Measurements from ENCODE around the genes FARSA and CALR.

DNA sequence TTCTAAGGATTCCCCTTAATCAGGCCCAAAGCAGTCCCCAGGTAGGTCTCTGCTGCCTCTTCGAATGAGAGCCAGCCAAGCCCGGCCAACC is 2.3 kb downstream of the TNPO2 start:
- RRBS: no CpG with 5 or more reads among the region's 2 CpGs

GRCh38 chr19:12730474-12731494 is 3.7 kb downstream of the TRIR start:
- RRBS: 100% methylated on average over 4 of the region's 31 CpGs

- RRBS: 7% methylated on average over 24 of the region's 55 CpGs
Observed at GRCh38 chr19:12757466-12758163, 6.0 kb downstream of the BEST2 start.

GRCh38 chr19:12769514-12770161 is 5.7 kb downstream of the HOOK2 start:
- RRBS: 98% methylated on average over 16 of the region's 43 CpGs

- RRBS: 6% methylated on average over 4 of the region's 14 CpGs
Observed at GRCh38 chr19:12836337-12836669, 1.9 kb upstream of the RTBDN start.

DNA sequence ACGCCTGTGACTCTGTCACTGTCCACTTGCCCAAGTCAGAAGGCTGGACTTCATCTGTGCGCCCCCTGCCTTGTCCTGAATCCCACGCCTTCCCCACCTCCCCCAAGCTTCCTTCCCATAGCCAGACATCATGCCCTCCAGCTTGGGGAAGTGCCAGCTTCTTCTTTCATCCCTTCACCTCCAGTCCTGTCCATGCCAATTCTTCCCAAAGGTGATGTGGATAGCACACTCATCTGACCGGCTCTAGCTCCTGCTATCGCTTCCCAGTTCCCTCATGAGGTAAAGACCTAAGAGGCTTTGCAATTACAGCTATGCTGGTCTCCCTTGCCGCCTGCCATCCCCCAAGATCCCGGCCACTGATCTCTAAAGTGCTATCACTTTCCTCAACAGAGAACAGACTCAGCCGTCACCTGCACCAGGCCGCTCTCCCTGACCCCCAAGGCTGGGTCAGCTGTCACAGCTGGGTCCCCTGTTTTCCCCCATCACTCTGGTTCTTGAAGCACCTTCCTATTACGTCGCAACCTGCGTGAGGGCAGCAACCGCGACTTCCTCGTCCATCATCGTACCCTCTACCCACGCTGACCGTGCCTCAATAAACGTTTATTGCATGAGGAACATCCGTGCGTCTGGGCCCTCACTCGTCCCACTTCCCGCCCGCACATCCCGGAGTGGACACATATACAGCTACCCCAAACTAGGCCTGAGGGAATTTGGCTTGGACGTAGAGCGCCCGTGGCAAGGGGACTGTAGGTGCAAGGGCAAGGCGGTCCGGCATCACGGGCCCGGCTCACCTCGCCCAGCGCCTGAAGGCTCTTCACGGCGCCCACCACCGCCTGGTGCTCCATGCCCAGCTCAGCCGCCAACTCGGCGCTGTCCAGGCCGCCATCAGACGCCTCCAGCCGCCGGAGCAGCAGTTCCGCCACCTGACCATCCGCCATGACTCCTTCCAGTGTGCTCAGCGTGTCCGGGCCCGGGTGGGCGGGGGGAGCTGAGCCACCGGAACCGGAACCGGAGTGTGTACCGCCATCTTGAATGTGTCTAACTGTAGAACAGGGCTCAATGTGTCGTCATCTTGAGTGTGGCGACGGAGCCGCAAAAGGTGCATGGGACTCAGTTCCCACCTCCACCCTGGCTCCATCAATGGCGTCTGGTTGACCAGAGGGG is at the start of gene FARSA:
FARSA (minus strand) TSS at position 953 of the 1,164 bp plus-strand sequence.
- RRBS: under 1% methylated on average over 13 of the region's 59 CpGs

DNA sequence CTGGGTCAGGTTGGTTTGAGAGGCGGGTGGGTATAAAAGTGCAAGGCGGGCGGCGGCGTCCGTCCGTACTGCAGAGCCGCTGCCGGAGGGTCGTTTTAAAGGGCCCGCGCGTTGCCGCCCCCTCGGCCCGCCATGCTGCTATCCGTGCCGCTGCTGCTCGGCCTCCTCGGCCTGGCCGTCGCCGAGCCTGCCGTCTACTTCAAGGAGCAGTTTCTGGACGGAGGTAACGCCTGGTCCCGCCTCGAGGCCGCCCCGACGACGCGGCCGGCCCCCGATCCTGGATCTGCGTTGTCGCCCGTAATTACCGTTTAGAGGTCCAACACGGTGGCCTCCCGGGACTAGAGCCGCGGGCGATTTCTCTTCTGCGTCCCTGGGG is at the start of gene CALR:
CALR (plus strand) TSS at position 62 of the 376 bp plus-strand sequence.
- RRBS: under 1% methylated on average over 8 of the region's 45 CpGs

- RRBS: 0% methylated on average over 17 of the region's 107 CpGs
Observed at GRCh38 chr19:12995731-12996545, 663 bp downstream of the NFIX start.

GRCh38 chr19:13019791-13020386 is 24.6 kb downstream of the NFIX start:
- RRBS: no CpG with 5 or more reads among the region's 8 CpGs

DNA sequence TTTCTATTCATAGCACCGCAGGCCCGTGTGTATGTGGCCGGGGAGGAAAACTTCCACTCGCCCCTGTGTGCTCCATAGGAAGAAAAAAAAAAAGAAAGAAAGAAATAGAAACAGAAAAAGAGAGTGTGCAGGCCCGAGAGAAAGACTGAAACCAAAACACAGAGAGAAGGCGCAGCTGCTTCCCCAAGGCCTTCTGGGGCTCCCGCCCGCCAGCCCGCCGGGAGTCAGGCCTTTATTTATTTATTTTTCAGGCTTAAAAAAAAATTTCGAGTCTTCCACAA is 27.2 kb downstream of the NFIX start:
- RRBS: no CpG with 5 or more reads among the region's 11 CpGs

DNA sequence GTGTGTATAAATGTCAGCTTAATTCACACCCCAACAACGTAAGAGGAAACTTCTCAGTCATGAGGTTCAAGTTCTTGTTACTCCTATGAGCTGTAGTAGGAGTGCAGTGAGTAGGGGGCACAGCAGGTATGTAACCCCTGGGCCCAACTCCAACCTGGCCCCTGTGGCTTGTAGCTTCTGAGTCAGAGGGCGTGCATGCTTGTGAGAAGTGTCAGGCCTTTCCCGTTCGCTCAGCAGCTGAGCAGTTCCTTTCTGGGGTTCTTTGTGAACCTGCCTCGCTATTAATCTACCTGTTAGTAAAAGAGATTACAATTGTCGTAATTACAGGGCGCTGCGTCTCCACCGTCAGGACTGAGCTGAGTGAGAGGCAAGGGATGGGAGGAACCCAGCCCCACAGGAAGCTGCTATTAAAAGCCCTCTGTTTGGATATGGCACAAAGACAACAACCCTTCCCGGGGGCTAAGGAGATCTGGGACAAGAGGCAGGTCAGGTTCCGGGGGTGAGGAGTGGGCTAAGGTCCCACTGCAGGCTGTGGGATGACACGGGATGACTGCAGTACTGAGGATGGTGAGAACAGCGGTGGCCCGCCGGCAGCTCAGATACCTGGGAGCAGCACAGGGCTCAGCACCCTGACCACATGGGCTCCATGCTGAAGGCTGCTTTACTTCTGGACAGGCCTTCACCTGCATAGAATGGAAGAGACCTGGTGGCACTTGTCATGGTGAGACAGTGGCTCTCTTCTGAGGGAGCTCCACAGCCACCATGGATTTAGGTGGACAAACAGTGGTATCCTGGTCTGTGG is 49.4 kb downstream of the NFIX start:
- RRBS: 85% methylated on average over 4 of the region's 15 CpGs

GRCh38 chr19:13056010-13056762 is 46.5 kb downstream of the LYL1 start:
- RRBS: no CpG with 5 or more reads among the region's 20 CpGs

DNA sequence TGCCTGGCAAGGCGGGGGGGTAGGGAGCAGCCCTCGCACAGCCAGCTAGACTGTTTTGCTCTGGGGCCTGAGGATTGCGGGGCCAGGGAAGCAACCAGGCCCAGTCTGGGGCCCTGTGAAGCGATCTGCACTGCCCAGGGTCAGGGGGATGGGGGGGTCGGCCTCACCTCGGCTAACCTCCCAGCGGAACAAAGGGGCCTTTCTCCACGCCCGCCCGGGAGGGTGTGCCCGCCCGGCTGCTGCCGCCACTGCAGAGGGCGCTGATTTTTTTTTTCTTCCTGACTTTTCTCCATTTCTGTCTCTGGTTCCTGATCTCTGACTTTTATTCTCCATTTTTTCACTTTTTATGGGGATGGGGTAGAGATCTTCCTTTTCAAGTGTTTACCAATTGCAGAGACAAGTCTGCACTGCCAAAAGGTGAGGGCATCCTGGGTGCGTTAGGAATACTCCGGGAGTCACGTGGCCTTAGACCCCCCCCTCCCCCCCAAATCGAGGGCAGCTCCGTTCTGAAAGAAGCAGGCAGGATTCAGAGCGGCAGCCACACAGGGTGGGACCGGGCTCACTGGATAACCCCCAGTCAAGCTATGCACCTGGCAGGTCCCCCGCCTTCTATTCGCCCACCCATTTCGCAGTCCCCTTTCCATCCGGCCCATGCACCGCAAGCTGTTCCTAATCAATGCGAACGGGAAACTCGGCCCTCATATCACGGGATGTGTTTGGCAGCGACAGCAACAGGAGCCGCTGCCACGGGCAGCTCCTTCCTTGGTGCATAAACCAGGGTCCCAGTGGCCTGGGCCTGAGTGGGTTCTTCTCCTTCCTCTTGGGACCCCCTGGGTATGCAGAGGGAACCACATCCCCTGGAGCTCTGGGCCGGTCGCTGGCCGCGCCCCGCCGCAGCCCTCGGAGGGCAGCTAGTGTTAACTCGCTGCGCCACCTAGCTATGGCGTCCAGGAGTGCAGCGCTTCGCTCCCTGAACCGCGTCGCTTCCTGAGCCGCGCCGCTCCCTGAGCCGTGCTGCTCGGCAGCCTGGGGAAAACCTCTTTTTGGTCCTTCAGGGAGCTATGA is 41.7 kb downstream of the LYL1 start:
- RRBS: 5% methylated on average over 7 of the region's 53 CpGs

DNA sequence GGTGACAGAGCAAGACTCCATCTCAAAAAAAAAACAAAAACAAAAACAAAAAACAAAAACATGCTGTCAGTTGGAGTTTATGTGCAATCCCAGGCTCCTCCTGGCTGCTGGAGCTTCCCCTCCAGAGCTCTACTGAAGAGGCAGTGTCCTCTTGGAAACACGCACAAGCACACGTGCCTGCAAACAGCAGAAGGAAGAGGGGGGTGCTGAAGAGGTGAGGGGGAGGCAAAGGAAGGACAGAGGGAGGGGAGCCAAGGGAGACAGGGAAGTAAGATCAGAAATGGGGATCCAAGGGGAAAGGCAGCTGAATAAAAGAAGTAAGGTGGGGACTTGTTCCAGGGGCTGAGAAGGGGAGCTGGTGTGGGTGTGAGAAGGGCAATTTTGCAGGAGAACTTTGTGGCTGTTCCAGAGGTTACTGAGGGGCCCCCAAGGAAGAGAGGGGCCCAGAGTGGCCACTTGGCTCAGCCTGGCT is 34.5 kb downstream of the LYL1 start:
- RRBS: no CpG with 5 or more reads among the region's 2 CpGs

DNA sequence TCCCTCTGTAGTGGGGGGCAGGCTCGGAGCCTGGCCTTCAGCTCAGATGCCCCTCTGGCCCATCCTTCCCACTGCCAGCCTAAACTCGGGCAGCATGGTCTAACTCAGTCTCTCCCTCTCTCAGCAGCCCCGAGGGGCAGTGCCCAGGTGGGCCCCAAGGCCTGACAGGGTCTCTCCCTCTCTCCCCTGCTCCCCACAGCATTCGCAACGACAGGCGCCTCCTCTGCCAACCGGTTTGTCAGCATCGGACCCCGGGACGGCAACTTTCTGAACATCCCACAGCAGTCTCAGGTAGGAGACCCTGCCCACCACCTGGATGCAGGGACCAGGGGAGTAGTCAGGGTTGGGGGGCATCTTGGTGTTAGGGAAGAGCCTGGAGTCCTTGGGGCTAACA is 12.6 kb downstream of the LYL1 start:
- RRBS: no CpG with 5 or more reads among the region's 10 CpGs

DNA sequence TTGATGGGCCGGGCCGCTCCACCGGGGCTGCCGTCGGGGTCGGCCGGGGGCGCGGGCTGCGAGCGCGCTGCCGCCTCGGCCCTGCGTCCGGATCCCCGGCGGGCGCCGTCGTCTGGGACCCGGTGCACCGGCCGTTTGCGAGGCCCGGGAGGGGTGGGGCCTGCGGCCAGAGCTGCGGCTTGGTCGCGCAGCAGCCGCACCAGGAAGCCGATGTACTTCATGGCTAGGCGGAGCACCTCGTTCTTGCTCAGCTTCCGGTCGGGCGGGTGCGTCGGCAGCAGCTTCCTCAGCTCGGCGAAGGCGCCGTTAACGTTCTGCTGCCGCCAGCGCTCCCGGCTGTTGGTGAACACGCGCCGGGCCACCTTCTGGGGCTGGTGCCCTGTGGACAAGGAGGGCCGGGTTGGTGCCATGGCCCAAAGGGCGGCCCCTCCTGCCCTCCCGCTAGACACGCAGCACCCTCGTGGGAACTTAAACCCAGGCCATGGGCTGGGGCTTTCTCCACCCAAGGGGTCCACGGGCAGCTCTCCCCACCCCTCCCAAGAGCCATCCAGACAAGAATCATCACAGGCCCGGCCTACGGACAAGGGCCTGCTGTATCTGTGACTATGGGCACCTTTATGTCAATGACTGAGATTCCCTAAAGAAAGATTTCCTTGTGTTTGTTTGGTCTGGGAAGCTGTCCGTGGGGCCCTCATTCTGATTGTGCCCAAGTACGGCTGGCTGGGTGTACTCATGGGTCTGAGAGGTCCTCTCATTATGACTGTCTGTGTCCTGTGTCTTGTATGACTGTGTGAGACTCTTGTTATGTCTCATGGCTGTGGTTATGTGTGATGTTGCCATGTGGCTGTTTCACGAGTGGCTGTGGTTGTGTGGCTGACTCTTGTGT is 3.1 kb downstream of the LYL1 start:
- RRBS: 1% methylated on average over 29 of the region's 61 CpGs

GRCh38 chr19:13153155-13153811 is 3.1 kb downstream of the IER2 start:
- RRBS: under 1% methylated on average over 40 of the region's 76 CpGs

- RRBS: no CpG with 5 or more reads among the region's 27 CpGs
Observed at GRCh38 chr19:13281601-13282500, 131.6 kb downstream of the IER2 start.

DNA sequence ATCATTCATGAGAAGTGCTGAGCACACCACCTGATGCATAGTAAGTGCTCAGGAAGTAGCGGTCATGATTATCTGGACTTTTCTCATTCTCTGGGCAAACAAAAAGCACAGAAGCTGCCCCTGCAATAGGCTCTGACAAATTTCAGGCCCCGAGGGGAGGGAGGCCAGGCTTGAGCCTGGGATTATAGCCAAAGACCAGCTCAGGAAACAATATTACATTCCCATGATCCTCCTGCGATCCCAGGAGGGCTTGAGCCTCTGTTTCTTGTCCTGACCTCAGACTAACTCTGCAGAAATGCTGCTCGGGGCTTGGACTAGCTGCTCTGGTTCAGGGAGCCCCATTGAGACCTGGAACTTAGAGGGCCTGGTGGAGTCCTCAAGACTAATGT is 107.5 kb downstream of the CACNA1A start:
- RRBS: no CpG with 5 or more reads among the region's 4 CpGs

- RRBS: no CpG with 5 or more reads among the region's 26 CpGs
Observed at GRCh38 chr19:13507052-13507776, 935 bp upstream of the CACNA1A start.